HGPS cell (cell line): ENCODE measurements around a stretch of chr2.

GRCh38 chr2:55843023-55843823 lies 80.4 kb downstream of the EFEMP1 start:
- RRBS = no CpG with 5 or more reads among the region's 5 CpGs

DNA sequence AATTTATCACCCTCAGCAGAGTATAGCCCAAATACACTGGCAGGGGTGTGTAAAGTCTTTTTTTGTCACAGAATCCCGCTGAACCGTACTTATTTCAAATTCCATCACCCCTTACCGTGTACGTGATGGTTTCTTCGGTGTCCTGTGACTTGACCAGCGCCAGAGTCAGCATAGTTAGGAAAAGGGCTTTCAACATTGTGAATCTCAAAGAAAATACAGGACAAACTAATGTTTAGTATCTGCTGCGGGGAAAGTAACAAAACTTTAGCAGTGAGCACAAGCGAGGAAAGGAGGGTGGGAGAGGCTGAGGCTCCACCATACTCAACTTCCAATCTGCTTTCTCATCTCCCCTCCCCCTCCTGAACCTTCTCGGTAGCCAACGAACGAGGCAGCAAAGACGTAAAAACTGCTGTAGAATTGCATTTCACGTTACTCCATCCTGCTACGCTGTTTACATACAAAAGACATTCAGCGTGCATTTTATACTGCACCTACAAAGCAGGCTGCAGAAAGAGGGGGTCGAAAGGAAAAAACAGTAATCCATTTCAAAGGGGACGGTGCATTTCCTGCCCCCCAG lies 1.2 kb downstream of the EFEMP1 start:
- RRBS = no CpG with 5 or more reads among the region's 17 CpGs

- RRBS = no CpG with 5 or more reads among the region's 5 CpGs
These were observed 92.2 kb upstream of the EFEMP1 start for GRCh38 chr2:56015639-56016306.

- RRBS = no CpG with 5 or more reads among the region's 8 CpGs
These were observed 72.0 kb downstream of the VRK2 start for GRCh38 chr2:58118649-58118925.

GRCh38 chr2:58981073-58981492 lies 740.0 kb upstream of the FANCL start:
- RRBS = no CpG with 5 or more reads among the region's 6 CpGs

DNA sequence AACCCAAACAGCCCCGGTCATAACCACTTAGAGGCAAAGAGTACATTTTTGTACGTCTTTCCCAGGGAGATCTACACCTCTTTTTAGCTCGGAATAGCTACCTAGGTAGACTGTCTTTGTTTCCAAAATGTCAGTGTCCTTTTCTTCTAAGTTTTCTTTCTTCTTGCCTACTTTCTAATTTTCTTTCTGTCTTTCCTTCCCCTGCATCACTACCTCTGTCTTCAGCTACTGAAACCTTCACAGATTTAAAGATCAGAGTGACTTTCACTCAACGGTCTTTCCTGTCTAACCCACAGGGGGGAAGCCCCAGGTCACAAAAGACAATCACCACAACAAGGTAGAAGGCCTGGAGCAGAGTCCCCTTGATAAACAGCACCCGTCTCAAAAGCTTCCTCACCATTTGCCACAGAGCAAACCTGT lies 665.5 kb downstream of the BCL11A start:
- RRBS = no CpG with 5 or more reads among the region's 5 CpGs

- RRBS = no CpG with 5 or more reads among the region's 10 CpGs
These were observed 199.7 kb downstream of the BCL11A start for GRCh38 chr2:60353508-60354342.

GRCh38 chr2:60557055-60557577 lies 3.7 kb upstream of the BCL11A start:
- RRBS = no CpG with 5 or more reads among the region's 18 CpGs

DNA sequence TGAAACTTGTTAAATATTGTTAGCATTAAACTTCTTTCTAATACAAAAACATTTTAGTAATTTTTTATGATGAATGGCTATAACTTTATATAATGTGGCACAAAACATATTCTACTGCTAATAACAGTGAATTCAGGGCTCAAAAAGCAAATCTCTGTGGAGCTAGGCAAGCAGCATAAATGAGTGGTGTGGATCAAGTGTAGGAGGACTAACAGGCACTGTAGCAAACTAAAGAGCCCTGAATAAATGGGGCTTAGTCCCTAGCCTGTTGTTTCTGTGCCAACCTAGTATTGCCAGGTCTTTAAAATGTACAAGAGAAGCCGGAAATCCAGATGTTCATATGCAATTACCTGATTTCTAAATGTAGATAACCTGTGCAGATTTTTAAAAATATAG lies 18.5 kb downstream of the REL start:
- RRBS = no CpG with 5 or more reads among the region's 1 CpG

DNA sequence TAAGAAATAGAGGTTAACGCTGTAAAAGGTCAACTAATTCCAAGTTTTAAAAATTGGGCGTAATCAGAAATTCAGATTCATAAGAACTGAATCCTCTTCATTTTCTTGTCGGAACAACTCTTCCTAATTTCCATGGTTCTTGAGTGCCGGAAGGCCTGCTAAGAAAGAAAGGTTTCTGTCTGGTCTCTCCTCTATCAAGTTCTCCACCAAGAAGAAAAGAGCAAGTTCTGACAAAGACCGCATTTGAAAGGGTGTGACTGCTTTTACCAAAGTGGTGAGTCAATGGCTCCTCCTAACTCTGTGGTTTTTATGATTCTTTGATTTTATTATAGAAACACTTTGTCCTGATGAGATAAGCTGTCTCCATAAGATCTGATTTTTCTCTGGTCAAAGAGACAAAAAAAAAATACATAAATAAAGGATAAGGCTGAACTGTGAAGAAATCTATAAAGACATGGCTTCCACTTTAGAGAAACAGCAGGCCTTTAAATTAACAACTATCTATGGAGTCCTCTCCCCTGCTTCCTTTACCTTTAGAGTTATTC lies 67.5 kb downstream of the REL start:
- RRBS = no CpG with 5 or more reads among the region's 5 CpGs

- RRBS = no CpG with 5 or more reads among the region's 1 CpG
These were observed 23.3 kb upstream of the PUS10 start for GRCh38 chr2:61041237-61041855.

DNA sequence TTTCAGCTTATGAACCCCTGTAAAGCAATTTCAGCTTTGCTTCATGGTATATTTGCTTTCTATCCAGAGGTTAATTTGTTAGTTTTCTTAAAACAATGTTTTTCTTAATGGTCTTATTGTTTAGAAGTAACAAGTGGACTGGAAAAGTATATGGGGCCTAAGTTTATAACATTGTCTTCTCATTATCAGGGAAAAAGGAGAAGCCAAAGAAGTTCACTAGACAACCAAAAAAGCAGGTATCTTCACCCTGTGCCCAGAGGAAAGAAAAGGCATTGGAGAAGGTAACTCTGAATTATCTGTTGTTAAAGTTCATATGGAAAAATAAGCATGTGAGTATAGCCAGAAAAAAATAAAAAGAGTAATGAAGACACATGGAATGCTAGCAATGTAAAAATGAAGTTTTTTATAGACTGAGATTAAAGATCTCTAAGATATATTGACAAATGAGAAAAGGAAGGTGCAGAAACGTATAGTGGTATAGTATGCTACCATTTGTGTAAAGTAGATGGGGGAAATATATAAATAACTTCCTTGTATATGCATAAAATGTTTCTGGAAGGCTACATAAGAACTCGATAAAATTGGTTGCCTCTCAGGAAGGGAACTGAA lies 46.1 kb upstream of the C2orf74 start:
- RRBS = no CpG with 5 or more reads among the region's 2 CpGs

DNA sequence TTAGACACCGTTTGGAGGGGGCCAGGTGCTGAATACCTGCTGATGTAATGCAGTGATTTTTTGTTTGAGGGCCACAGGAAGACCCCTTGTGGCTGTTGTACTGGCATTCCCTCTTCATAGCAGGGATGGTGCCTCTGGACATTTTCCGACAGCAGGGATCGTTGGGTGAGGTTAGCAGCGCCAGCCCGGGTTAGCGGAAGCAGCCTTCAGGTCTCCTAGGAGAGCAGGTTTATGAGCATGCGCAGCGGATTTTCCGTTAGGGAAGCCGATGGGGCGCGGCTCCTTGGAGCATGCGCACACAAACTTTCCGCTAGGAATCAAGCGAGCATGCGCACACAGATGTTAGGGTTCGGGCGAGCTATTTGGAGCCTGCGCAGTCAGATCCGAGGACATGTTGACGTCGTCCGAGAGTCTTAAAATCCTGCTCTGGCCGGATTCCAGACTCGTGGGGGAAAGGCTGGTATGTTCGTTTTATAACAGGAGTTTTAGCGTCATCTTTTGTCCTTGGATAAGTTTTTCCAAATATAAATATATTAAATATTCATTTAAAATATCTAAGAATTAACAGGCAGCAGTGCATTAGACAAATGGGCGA lies 17.2 kb upstream of the C2orf74 start:
- RRBS = no CpG with 5 or more reads among the region's 28 CpGs

GRCh38 chr2:61186993-61187633 lies 25.1 kb downstream of the C2orf74 start:
- RRBS = no CpG with 5 or more reads among the region's 5 CpGs

- RRBS = no CpG with 5 or more reads among the region's 5 CpGs
These were observed 139.1 kb downstream of the C2orf74 start for GRCh38 chr2:61300906-61301733.

DNA sequence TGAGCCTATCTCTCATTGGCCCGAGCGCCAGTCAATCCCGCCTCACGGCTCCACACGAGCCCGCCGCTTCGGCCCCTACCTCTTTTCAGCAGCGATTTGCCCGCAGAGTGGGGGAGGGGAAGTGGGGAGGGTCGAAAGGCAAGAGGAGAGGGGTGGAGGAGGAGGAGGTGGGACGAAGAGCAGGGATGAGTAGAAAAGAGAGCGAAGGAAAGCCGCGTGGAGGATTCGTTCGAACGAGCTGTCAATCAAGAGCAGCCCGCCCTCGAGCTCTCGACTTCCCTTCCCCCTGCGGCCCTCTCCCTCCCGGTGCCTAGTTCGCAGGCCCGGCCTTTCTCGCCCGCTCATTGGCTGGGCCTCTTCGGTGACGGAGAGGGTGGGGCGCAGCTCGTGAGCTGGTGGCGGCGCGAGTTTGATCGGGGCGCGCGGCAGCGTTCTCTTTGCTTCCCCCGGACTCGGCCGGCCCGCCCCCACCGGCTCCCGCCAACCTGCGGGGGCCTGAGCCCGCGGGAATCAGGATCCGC lies 317 bp upstream of the XPO1 start:
- RRBS = no CpG with 5 or more reads among the region's 49 CpGs

DNA sequence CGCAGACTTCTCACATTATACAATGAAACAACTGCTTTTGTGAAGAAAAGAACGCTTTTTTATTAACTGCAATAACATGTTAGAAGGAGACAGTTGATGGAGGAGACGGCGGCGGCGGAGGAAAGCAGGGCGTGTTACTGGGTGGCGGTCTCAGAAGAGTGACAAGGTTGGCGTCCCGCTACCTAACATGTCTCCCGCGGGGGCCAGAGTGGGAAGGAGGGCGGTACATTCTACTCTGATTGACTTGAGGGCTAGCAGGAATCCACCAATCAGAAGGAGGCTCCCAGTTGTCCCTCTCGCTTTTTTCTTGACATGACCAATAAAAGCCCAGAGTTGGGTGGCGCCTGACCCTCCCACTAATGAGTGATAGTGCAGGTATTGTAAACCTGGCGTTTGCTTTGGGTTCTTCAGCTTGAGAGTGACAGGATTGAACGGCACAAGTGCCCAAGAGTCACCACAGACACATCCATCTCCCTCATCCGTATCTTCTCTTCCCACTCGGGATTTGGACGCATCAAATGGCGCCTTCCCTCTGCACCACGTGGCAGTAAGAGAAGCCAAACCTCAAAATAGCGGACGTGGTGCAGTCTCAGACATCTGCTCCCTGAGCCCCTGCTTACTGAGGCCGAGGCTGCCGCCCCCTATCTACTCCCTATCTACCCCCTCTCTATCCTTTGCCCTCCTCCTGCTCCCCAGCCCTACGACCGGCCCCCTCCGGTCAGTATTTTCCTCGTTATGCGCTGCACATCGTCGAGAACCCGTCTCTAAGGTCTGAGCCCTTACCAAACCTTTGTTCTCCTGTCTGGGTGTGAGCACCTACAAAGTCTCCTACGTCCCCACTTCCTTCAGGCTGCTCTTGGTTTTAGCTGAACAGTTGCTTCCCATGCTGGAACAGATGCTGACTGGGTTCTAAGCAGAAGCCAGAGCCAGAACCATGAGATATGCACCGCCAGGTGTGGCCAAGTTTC lies 760 bp upstream of the FAM161A start:
- RRBS = no CpG with 5 or more reads among the region's 36 CpGs

GRCh38 chr2:62178667-62179090 lies 17.2 kb upstream of the B3GNT2 start:
- RRBS = no CpG with 5 or more reads among the region's 1 CpG

DNA sequence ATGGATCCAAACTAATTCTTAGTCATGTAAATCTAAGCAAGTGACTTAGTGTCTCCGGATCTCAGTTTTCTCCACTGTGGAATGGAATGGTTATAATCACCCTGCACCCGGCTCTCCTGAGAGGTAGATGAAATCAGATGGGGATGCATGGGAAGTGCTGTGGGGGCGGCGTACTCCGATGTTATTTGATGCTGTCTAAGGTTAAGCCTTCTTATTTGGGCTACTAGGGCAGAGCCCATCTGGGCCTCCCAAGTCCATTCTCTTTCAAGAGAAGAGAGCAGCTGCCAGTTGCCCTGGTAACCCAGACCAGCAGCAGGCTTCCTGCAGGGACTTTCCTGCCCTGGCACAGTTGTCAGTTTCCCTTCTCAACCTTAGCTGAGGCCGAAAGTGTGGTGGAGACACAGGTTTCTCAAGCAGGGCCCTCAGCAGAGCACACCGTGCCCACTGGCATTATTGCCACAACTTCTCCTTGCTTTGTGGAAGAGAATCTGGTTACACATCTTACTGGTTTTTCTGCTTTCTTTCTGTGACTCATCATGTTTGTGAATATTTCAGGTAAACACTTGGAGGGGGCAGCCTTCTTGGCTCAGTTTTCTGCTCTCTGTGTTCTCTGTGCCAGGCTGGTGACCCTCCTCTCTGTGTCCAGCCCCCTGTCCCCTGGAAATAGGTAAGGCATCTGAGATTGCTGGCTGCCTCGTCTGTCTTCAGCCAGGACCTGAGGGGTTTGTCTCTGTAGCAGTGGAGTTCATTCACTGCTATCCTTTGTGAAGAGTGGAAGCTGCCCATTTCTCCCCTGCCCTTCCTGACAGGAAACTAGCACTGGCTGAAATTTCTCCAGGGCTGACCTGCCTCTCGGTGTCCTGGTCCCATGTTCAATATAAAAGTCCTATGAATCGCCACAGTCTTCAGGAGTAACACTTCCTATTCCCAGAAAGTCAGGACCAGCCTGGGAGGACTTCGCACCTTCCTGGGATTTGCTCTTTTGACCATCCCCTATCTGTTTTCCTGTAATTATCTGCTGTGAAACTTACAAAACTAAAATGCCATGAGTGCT lies 111.0 kb downstream of the B3GNT2 start:
- RRBS = 100% methylated on average over 1 of the region's 11 CpGs